ENCODE measurements around a stretch of chr18.

DNA sequence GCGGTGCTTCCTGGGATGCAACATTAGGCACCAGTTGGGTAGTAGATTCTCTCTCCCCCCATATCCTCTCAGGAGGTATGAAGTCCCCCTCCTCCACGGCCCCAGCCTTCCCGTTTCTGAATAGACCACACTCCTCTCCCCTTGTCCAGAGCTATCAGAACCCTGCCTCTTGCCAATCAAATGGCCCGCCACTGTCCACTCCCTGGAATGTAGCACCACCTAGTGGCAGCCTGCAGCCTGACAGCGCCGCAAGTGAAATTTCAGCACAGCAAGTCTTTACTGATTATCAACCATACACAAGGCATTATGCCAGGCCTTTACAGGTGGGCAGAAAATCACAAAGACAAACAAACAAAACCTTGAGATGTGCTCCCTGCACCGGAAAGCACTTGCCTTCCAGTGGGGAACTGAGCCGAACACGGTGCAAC lies 174.1 kb downstream of the SMAD2 start:
- PRO-cap = no peak

DNA sequence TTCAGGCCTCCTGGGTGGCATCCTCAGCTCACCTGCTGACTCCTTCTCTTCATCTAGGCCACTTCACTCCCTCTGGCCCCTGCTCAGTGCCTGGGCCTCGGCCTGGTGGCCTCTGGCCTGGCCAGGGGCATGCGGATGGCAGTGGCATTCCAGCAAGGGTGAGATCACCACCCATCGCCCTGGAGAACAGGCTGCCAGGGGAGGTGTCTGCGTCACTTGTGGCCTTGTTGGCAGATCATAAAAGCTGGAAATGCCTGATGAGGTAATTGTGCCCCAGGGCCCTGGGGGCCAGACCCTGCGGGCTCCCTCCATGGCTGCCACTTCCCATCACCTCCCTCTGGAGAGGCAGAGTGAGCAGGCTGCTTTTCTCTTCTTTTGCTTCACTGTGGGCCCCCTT lies 72.5 kb upstream of the SMAD2 start:
- PRO-cap = no peak

- PRO-cap = no peak
Observed at GRCh38 chr18:48031063-48031392, 100.6 kb upstream of the SMAD2 start.

GRCh38 chr18:48039820-48041167 lies 109.8 kb upstream of the SMAD2 start:
- PRO-cap = no peak

- PRO-cap = no peak
Observed at GRCh38 chr18:48161998-48162516, 231.6 kb upstream of the SMAD2 start.

DNA sequence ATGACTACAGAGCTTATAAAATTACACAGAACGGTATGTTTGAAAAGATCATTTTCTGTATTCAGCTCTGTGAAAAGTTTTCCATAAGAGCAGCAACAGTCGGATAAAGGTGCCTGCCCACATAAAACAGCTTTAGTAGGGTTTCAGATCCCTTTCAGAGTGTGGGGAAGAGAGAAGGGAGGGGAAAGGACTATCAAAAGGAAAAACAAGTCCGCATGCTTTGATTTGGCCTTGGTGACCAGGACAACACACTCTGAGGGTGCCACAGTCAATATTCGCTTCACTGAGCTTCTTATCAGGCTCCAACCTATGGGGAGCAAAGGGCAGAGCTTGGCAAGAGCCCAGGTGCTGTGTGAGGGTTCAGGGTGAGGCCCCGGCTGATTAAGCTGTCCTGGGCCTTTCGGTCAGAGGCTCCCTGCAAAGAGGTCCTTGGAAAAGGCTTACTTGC lies 237.4 kb upstream of the SMAD2 start:
- PRO-cap = no peak

DNA sequence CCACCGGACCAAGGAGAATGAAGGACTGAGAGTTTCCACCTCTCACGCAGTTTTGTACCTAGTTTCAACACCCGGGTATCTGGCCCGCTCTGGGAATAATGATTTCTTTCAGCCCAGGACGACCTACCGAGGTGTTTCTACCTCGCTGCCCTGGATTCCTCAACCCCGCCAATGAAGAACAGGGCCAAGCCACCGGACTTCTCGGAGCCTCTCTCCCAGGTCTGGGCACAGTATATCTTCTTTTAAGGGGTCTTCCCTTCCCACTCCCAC lies 1.5 kb downstream of the ZBTB7C start:
- PRO-cap = no peak

GRCh38 chr18:48662239-48662718 lies 123.4 kb downstream of the CTIF start:
- PRO-cap = no peak

DNA sequence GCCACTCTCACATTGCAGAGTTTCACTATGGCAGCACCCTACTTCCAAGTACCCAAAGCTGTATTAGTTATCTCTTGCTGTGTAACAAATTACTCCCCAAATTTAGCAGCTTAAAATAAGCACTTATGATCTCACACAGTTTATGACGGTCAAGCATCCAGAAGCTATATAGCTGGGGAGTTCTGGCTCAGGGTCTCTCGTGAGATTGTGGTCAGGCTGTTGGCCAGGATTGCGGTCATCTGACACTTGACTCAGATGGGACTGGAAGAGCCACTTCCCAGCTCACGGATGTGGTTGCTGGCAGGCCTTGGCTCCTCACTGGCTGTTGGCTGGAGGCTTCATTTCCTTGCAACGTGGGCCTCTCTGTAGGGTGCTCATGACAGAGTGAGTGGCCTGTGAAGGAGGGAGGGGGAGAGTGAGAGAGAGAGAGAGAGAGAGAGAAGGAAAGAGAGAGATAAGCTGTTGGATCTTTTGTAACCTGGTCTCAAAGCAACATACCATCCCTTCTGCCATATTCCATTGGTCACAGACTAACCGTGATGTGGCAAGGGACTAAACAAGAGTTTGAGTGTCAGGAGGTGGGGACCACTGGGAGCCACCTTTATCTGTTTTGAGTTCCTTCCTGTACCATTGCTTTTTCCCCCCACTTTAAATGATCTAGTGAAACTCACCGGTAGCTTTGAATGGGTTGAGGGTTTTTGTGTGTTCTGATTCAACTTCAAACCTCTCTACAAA lies 189.7 kb downstream of the CTIF start:
- PRO-cap = no peak

- PRO-cap = no peak
Observed at GRCh38 chr18:48802819-48803489, 147.8 kb downstream of the SMAD7 start.

GRCh38 chr18:48832832-48833350 lies 117.9 kb downstream of the SMAD7 start:
- PRO-cap = no peak

DNA sequence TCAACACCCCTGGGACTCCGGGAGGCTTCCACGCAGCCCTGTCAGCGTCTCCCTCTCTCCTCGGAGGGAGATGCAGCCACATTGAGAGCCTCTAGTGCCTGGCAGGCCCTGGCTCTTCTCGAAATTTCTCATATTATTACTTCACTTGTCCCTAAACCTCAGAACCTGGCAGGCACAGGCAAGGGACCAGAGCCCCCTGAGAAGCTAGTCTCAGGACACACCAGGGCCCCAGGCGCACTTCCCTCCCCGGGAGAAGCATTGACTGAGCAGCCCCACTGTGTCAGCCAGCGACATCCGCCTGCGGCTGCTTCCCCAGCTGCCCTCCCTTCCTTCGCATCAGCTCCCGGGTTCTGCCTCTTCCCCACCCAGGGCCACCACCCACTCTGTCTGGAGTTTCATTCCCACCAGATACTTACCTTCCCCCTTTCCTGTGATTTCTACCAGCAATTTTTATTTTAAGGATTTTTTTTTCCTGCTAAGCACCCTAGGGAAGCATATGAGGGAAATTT lies 99.3 kb downstream of the SMAD7 start:
- PRO-cap = no peak

DNA sequence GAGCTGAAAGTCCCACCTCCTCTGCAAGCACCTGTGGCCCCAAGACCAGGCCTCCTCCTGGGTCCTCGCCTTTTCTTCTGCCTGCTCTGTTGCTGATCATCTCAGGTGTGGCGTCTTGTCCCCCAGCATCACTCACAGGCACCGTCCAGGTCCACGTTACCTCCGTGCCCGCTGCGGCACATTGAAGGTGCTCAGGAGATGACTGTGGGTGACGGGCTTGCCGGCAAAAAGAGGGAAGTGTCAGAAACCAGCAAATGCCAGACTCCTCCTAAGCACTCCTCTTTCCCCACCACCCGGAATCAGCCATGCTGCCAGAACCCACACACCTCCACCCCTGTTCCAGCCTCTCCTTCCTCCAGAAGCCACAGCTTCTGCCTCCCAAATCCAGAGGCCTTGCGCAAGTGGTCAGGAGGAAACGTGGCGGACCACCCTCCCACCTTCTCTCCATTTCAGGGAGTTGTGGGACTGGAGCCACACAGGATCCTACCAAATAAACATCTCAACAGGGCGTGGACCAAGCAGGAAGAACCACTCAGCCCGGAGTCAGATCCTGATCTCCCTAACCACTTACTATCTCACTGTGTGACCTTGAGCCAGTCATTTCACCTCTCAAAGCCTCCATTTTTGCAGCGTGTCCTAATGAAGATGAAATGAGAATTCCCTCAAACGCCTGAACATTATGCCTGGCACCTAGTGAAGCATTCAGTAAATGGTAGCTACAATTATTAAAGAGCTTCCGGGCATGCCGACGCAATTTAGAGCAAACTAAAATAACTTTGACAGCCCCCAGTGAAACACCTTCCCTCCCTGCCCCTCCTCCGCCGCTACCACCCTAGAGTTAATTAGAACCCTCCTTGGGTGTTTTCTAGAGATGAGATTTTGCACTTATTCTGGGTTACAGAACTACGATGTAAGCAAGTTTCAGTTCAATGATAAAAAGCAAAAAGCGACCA lies 33.0 kb downstream of the SMAD7 start:
- PRO-cap = no peak

DNA sequence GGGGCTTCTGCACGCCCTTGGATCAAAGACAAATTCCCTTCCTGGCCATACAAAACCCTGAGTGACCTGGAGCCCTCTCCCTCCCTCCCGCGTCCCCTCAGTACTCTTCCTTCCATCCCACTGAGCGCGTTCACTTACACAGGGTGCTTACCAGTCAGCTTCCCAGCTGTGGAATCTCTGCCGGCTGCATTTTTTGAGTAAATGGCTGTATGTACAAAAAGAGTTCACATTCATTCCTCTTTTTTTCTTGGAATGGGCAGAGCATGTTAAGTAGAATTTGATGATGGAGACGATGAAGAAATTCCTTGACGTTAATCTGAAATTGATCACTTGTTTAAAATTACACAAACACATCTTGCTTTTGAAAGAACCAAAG lies 12.1 kb upstream of the SMAD7 start:
- PRO-cap = no peak

- PRO-cap = no peak
Observed at GRCh38 chr18:48990523-48991494, 40.0 kb upstream of the SMAD7 start.

DNA sequence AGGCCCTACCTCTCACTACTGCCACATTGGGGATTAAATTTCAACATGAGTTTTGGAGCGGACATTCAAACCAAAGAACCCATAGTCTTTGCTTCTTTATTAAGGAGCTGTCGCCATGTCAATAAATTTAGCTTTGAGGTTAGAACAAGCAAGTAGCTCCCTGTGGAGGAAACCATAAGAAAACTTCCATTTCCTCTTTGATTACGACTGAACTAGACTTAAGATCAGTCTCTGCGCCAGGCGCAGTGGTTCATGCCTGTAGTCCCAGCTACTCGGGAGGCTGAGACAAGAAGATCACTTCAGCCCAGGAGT lies 10.5 kb downstream of the C18orf32 start:
- PRO-cap = no peak

DNA sequence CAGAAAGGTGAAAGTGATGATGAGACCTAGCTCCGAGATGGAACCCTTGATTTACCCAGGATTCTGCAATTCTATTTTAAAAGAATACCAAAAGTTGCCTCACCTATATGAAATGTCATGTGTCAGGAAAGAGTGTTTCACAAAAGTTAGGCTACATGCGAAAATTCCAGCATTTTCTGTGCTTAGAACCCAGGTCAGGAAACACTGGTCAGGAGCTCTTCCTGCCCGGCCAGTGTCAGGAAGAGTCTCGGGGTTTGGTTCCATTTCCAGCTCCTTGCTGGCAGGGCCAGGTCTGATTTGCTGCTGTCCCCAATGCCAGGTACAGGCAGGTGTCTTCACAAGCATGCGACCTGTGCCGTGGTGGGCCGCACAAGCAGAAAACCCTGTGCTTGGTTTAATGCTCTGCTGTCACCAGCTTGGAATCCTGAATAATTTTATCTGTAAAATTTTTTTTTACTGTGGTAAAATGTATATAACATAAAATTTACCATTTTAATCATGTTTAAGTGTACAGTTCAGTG lies 89.1 kb downstream of the ACAA2 start:
- PRO-cap = no peak

GRCh38 chr18:49729642-49730058 lies 83.7 kb downstream of the ACAA2 start:
- PRO-cap = no peak

DNA sequence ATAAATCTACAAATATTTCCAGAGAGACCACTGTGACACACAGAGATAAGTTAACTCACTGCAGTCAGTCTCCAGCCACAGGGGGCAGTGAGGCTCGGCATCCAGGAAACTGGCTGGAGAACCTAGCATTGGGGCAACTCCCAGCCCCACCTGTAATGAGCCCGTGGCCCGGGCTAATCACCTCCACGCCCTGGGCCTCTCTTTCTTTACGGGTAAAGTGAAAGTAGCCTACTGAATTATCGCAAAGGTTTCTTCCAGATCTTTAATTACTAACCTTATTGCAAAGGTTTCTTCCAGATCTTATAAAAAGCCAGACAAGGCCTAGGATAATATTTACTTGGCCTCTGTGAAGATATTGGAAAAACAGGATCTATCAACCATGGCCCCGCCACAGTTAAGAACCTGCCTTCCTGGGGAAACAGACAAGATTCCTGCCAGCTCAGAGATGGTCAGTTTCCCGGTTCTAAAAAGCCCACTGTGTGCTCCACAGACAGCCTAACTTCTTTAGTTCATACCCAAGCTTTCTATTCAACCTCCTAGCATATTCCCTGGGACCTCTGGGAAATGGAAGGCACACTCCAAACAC lies 45.8 kb upstream of the ACAA2 start:
- PRO-cap = no peak

DNA sequence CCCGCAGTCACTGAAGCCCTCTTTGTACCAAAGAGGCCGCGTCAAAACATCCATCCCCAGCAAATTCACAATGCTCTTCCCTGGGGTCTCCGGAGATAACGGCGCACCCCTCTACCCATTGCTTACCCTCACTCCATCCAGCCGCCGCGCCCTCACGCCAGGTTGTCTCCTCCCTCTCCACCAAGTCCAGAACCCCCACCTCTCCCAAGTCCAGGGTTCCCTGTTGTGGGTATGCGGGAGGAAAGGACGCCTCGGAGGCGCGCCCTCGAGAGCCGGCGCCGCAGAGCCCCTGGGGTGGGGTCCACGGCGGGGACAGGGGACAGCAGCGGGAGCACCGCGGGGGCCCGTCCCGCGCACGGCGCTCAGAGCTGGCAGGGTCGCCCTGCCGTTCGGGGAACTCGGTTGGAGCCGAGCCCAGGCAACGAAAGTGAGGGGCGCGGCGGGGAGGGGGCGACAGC lies 870 bp downstream of the MYO5B start:
- PRO-cap = no peak